Osteocyte (in vitro differentiated cells): ENCODE measurements around a stretch of chr2.

GRCh38 chr2:238349029-238349468, 28.7 kb downstream of the TRAF3IP1 start:
- PRO-cap: no peak

- PRO-cap: no peak
Measured at GRCh38 chr2:238382265-238383113, 44.2 kb upstream of the ASB1 start.

DNA sequence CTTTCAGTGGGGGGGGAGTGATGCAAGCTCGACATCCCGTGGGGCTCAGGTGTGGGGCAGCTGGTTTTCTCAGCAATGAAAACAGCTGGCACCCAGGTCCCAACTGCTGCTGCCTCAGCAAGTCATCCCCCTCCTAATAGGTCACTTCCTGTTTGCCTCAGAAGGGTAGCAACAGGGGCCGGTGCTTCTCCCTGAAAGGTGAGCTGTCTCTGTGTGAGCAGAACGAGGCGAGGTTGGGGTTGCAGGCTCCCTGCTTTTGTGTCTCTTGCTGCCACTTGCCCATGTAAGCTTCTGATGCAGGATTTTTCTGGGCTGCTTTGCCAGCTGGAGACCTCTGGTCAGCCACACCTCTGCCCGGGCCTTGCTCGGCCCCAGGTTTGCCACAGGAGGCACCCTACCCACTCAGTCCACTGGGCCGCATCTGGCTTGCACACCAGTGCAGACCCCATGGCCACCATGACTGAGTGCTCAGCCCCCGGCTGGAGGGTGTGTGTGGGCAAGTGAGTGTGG, 11.6 kb upstream of the ASB1 start:
- PRO-cap: no peak

DNA sequence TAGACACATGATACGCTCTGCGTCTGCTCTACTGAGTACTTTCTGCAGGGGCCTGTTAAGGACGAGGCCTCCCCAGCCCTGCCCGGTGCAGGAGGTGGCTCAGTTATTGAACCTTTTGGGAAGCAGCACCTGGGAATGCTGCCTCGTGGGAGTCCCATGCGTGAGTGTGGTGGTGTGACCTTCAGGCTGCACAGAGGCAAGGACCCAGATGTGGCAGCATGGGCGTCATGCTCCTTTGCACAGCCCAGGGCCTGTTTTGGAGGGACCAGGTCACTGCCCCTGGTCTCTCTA, 21.8 kb downstream of the ASB1 start:
- PRO-cap: no peak

DNA sequence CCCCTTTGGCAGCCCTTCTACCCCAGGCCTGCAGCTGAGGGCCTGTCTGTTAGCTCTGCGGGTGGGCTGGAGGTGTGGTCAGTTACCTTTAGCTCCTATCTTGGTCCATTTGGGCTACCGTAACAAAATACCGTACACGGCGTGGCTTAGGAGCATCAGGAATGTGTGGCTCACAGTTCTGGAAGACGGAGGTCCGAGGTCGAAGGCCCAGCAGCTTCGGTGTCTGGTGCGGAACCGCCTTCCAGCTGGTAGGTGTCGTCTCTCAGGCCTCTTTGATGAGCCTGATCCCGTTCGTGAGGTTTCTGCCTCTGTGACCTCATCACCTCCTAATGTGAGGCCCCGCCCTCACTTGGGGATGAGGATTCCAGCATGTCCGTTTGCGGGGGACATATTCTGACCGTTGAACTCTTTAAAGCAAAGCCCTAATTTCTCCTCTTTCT, 127.7 kb downstream of the ASB1 start:
- PRO-cap: no peak

GRCh38 chr2:238597027-238597797, 170.5 kb downstream of the ASB1 start:
- PRO-cap: no peak

- PRO-cap: no peak
Measured at GRCh38 chr2:238644524-238645160, 203.2 kb upstream of the TWIST2 start.

- PRO-cap: no peak
Measured at GRCh38 chr2:238902719-238903508, 55.0 kb downstream of the TWIST2 start.

DNA sequence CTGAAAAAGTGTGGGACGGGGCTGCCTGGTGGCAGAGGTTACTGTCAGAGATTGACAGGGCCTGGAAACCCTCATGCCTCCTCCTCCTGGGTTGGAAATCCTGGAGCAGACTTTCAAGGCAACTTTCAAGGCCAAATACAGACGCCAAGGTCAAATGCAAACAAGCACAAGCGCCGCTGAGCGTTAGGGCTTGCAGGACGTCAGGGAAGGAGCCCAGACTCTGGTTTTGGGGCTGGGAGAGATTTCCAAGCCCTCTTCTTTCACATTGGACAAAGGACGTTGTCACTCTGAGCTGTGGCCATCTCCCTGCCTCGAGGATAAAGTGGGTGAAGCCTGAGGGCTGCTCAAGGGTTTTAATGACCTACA, 120.1 kb downstream of the TWIST2 start:
- PRO-cap: no peak

GRCh38 chr2:239129546-239129745, 271.4 kb downstream of the HDAC4 start:
- PRO-cap: no peak

DNA sequence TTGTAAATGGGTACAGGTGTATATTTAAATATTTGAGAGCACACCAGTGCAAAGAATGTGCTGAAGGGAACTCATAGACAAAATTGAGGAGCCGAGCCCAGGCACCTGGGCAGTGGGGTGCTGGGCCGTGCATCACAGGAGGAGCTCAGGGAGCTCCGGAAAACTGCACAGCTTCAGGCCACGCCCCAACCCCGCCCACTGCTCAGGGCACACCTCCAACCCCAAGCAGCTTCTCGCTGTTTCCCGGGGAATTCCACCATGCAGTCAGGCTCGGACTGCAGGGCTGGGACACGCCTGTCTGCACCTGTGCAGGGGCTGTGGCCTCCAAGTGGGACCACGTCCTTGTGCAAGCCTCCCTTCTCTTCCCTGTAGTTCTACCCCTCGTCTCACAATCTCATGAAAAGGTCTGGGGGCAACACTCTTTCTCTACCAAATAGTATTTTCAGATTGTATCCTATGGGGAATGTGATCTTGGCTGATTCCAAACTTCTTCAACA, 243.0 kb downstream of the HDAC4 start:
- PRO-cap: no peak

DNA sequence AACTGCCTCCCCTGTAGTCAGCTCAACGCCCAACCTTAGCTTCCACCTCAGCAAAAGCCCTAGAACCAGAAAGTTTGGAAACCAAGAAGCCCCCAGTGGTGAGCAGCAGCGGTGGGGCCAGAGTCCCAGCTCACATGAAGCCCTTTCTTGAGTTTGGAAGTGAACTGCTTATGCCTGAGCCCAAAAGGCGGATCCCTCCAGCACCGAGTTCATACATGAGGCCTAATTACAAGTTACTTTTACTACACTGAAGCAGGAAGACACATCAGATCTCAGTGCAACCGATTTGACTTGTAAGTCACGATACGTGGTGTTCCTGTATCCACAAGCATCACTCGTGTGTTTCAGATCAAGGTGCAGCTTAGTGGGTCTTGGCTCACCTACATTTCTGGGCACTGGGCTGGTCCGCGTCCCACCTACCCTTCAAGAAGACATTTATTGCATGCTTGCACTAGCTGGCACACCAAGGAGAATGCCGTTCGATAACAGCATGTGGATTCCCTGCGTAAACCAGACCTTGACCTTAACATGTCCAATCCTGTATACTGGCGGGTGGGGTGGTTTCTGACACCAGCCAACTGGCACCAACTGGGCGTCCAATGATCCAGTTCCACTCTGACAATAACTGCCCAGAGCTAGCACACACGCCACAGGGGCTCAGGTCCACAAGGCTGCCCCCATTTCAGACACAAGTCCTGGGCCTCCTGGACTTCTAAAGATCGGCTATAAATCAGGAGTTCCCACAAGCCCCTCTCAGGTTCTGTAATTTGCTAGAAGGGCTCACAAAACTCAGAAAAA, 162.1 kb downstream of the HDAC4 start:
- PRO-cap: no peak

- PRO-cap: no peak
Measured at GRCh38 chr2:239239342-239240365, 161.2 kb downstream of the HDAC4 start.

- PRO-cap: no peak
Measured at GRCh38 chr2:239253209-239254072, 147.4 kb downstream of the HDAC4 start.

DNA sequence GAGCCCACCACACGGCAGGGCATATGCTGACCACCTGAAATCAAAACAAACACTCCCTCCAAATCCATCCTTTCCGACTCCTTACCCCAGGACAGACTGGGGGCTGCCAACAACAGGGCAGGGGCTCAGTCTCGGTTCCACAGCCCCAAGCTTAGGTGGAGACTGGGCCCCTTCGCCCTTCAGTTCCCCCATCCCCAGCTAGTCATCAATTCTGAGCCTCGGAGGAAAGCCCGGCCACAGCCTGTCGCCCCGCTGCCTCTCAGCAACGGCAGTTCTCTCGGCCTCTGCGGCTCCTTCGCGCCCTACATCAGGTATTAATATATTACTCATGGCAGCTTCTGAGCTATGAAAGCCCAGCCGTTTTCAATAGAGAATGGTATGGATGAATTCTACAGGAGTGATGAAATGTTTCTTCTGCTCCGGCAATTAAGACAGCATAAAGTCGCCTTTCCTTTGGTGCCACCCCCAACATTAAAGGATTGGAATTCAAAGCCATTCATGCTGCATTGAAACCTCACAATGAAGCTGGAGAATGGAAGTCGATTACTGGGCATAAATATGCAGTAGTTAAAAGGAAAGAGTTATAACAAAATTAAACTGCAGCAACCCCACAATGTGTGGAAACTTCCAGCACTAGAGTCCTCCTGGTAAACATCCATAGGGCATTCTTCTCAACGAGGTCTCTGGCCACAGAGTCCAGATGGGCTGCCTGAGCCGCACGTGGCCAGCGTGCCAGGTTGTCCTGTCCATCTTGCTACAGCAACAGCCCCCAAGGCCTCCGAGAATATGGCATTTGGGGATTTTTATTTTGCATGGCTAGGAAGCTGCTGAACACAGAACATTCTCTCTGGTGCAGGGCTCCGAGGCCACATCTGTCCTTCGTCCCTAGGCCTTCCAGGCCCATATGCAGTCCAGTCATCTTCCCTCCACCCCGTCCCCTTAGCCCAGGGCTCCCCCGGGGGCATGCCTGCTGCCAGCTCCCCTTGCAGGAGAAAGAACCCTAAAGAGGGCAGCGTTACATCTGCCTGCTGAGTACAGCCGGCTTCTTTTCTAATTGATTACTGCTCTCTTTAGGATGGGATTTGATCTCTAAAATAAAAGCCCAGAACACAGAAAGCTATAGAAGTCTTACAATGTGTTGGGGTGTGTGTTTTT, 2.6 kb downstream of the HDAC4 start:
- PRO-cap: no peak

- PRO-cap: no peak
Measured at GRCh38 chr2:239402391-239402666, 1.5 kb upstream of the HDAC4 start.

DNA sequence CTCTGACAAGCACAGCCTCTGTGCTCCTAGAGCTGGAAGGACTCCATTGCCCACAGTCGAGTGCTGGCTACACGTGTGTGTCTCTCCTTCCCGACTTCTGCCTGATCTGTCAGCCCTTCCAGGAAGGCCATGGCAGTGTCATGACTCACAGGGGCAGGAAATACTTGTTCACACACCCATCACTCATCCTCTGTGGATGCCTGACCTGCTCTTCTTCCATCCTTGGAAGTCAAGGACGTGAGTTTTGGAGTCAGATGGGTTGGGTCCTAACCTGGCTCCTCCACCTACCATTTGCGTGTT, 43.4 kb upstream of the HDAC4 start:
- PRO-cap: no peak

DNA sequence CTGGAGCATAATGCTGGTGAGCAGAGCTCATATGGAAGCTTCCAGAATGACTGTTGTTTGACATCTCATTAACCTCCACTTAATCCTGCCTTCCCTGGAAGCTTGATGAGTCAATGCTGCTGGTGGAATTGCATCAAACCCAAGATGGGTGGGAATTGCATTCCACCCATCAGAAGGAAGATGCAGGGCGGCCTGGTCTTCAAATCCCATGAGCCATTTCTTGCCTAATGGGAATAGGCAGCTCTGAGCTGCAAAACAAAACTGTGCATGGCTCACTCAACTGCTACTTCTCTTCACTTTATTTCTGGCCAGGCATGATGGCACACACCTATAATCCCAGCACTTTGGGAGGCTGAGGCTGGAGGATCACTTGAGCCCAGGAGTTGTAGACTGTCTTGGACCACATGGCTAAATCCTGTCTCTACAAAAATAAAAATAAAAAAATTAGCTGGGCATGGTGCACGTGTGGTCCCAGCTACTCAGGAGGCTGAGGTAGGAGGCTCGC, 283.7 kb upstream of the HDAC4 start:
- PRO-cap: no peak

GRCh38 chr2:240300508-240301005, 134.9 kb upstream of the GPC1 start:
- PRO-cap: no peak

DNA sequence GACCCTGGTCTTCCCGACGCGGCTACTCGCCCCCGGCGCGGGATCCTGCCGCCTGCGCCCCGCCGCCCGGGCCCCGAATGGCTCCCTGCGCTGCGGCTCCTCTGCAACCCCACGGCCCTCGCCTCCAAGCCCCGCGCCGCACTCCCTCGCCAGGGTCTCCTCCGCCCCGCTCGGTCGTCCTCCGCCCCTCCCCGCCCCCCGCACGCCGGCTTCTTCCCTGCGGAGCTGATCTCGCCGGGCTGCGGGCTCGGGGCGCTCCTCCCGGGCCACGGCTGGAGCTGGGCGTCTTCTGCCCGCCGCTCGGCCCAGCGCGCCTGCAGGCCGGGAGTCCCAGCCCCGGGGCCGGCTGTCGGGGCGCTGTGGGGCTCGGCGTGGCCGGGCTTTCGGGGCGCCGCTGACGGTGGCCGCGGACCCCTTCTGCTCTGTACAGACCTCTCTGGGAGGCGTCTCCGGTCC, 703 bp downstream of the GPC1 start:
- PRO-cap: no peak